ENCODE measurements around the genes HDAC7, LMBR1L and PRPF40B.

GRCh38 chr12:47788428-47788735 is 15.3 kb downstream of the SLC48A1 start:
- PRO-cap, result no peak

DNA sequence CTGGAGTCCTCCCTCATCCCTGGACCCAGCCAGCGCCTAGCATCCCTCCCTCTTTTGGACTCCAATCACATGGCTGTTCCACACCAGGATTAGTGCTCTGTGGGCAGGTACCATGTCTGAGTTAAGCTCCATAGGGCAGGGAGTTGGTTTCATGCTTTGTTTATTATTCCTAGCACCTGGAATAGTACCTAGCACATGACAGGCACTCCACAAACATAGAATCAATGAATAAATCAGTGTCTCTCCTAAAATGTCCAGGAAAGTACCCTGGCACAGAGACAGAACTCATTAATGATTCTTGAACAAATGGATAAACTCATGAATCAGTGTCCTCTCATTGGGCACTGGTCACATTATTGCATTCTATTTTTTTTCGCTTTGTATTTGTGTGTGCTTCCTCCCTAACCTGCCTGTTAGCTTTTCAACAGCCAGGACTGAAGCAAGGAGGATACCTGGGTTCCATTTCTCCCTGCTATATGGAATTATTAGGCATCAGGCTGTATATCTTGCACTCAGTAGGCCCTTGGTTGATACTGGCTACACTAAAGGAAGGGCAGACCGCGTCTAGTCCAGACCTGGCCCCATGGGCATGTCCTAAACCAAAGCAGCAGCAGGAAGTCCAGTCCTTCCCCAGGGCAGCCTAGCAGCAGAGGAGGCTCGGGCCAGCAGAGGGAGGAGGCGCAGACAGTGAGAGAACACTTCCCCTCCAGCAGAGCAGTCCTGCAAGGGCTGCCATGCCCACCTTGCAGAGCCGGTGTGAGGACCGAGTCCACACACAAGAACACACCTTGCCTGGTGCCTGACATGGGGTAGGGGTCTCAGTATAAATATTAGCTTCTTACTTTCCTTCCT is 18.4 kb downstream of the HDAC7 start:
- PRO-cap, result no peak

- PRO-cap, result no peak
Observed at GRCh38 chr12:47808904-47809584, 10.7 kb downstream of the HDAC7 start.

GRCh38 chr12:47819631-47820398 is at the start of gene HDAC7:
Gene HDAC7, minus strand, starts transcription at chr12:47819903.
- PRO-cap, result bidirectional peak, plus-strand start at chr12:47820055, minus-strand start at chr12:47819961

GRCh38 chr12:47822259-47823012 is 2.7 kb upstream of the HDAC7 start:
- PRO-cap, result no peak

GRCh38 chr12:47882271-47882504 is 22.6 kb downstream of the VDR start:
- PRO-cap, result no peak

DNA sequence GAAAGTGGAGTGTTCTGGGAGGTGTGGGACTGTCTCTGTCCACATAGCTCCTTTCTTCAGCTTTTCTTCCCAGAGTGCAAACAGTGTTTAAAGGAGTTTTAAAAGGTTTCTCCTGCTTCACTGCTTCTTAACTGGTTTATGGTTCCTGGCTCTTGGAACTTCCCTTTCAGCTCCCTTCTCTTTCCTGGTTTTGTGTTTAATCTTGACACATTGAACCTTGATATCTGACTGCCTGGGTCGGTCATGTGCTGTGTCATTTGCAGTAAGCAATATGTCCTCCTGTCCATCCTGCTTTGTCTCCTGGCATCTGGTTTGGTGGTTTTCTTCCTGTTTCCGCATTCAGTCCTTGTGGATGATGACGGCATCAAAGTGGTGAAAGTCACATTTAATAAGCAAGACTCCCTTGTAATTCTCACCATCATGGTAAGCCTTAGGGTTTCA is 2.2 kb downstream of the TMEM106C start:
- PRO-cap, result no peak

GRCh38 chr12:48000927-48001777 is 3.1 kb downstream of the COL2A1 start:
- PRO-cap, result no peak

- PRO-cap, result no peak
Observed at GRCh38 chr12:48184567-48185077, 1.2 kb downstream of the CCDC184 start.

DNA sequence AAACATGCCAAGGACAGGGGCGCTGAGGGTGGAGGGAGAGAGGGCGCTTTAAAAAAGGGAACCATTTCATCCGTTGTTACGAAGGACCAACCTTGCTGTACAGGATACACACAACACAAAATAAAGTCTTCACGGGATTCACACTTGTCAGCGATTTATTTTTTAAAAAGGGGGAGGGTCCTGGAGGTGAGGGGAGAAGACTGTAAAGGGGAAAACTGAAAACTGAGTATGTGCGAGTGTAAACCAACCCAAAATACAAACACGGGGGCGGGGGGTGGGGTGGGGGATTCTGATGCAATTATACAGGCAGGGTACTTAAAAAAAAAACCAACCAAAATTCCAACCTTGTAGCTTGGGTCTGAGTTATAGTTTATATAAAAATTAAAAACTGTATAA is 521 bp upstream of the PRKAG1 start:
- PRO-cap, result no peak

DNA sequence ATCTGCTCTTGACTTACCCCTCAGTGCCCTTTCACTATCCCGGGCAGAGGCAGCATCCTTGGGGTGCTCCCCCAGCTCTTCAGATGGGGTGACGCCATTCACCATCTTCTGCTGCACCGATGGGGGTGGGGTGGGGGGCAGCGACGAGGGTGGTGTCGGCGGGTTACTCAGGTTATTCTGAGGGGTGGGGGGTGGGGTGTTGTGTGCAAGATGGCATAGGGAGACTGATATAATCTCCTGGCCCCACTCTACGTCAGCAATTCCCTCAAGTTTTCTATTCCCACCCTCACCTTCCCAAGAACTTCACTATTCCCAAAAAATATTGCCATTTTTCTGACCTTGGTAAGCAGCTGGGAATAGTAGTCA is 11.7 kb upstream of the PRKAG1 start:
- PRO-cap, result no peak

GRCh38 chr12:49110400-49111218 is at the start of gene LMBR1L:
Gene LMBR1L, minus strand, starts transcription at chr12:49110847.
- PRO-cap, result bidirectional peak, plus-strand start at chr12:49110787, minus-strand start at chr12:49110675

- PRO-cap, result no peak
Observed at GRCh38 chr12:49126672-49127601, 4.3 kb downstream of the TUBA1B start.

GRCh38 chr12:49183081-49183552 is 5.8 kb downstream of the TUBA1A start:
- PRO-cap, result no peak

DNA sequence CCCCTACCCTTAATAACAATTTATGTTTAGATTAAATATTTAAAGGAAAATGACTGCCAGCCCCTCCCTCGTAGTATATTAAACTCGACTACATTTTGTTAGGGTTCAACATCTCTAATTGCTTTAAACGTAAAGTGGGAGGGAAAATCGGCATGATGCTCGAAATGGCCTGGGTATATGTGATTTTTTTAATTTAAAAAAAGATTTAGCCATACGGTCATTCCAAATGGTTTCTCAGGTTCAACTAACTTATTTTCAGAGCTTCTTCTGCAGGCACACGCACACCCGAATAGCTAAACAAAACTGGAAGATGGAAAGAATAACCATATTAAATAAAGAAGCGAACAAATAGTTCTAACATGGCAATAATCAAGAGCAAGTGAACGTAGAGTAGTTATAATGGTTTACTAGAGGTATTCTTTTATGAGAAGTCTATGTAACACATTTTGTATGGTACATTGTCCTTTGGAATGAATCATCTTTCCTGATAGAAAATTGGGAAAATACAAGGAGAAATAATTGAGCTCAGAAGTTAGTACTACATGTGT is 629 bp upstream of the TUBA1A start:
- PRO-cap, result no peak

GRCh38 chr12:49551946-49552374 is 13.1 kb downstream of the KCNH3 start:
- PRO-cap, result no peak

- PRO-cap, result bidirectional peak, plus-strand start at chr12:49623571, minus-strand start at chr12:49623256
Observed at GRCh38 chr12:49623144-49624294, at the start of gene PRPF40B. Gene PRPF40B, plus strand, starts transcription at chr12:49623561.

GRCh38 chr12:49740949-49741454 is 355 bp upstream of the TMBIM6 start:
- PRO-cap, result bidirectional peak, plus-strand start at chr12:49741557, minus-strand start at chr12:49741380

DNA sequence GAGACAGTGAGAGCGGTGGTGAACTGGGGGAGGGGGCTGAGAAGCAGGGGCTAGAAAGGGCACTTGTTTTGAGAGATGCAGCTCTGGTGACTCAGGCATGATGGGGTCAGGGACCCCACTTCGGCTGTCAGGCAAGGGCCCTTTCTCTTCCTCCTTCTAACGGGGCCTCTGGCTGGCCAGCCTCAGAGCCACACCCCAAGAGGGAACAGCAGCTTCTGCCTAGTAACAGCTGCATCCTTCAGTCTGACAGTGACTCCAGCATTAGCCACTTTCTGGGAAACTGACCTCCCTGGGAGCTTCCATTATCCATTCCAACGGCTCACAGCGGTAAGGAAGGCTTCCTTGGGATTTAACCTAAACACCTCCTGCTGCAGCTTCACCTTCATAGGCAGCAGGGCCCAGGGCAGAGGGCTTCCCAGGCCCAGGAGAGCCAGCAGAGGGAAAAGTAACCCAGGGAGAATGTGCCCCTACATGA is 2.8 kb downstream of the NCKAP5L start:
- PRO-cap, result no peak

GRCh38 chr12:49942926-49943609 is 7.5 kb upstream of the AQP2 start:
- PRO-cap, result no peak